Diencephalon (tissue), 2 donors: ENCODE measurements around the gene EDN1.

DNA sequence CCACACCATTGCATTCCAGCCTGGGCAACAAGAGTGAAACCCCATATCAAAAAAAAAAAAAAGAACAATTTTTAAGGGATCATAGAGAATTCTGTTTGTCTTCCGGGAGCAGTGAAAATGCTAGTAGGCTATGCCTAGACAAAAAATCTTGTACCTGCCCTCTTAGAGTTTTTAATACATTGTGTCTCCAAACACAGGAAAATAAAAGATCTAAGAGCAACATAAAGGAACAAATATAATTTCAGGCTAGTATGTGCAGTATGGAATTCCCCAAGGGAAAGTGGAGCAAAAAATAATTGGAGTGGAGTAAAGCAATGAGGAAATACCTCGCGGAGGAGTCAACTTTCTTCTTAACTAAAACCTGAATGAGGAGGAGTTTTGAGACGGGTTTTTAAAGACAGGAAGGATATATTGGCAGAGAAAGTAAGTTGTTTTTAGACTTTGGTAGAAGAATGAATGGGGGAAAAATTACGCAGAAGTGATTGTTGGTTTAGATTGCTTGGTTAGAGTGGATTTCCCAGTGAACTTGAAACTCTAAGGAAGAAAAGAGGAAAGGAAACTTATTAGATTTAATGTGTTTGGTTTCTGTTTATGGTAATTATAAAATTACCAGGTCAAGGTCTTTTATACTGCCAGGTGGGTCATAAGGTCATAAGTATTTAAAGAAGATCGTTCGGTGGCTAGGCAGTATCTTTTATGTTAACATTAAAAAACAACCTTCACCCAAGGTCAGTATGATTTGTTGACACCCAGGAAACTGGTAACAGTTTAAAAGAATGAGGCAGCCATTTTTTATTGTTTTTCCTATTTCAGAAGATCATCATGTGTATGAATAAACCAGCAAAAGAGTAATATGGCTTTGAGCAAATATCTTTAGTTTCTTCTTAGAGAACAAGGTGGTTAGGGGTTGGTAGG is 14.1 kb downstream of the HIVEP1 start:
- RAMPAGE, long total RNA, result no peak

DNA sequence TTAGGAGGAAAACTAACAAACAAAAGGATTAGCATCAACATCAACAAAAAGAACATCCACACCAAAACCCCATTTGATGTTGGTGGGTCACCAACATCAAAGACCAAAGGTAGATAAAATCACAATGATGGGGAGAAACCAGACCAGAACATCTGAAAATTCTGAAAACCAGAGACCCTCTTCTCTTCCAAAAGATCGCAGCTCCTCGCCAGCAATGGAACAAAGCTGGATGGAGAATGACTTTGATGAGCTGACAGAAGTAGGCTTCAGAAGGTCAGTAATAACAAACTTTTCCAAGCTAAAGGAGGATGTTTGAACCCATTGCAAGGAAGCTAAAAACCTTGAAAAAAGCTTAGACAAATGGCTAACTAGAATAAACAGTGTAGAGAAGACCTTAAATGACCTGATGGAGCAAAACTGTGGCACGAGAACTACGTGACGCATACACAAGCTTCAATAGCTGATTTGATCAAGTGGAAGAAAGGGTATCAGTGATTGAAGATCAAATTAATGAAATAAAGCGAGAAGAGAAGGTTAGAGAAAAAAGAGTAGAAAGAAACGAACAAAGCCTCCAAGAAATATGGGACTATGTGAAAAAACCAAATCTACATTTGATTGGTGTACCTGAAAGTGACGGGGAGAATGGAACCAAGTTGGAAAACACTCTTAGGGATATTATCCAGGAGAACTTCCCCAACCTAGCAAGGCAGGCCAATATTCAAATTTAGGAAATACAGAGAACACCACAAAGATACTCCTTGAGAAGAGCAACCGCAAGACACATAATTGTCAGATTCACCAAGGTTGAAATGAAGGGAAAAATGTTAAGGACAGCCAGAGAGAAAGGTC is 128.4 kb downstream of the HIVEP1 start:
- RAMPAGE, long total RNA, result no peak

DNA sequence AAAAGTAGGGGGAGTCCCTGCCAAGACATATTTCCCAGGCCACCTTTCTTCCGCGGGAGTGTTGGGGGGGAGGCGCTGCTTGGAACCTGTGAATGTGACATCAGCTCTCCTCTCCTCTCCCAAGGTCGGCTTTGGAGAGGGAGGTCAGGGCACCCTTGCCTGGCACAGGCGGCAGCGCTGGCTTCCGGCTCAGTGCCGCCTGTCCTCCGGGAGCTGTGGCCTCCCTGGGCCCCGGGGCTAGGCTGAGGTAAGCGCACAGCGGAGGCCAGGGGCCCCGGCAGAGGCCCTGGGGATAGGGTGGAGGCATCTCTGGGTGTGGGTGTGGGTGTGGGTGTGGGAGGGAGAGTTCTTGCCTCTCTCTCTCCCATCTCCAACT is 1.9 kb upstream of the EDN1 start:
- RAMPAGE, long total RNA, result no peak

- RAMPAGE, long total RNA, result no peak
Observed at GRCh38 chr6:12289785-12290913, at the start of gene EDN1. EDN1 (plus strand) TSS chr6:12290361.

DNA sequence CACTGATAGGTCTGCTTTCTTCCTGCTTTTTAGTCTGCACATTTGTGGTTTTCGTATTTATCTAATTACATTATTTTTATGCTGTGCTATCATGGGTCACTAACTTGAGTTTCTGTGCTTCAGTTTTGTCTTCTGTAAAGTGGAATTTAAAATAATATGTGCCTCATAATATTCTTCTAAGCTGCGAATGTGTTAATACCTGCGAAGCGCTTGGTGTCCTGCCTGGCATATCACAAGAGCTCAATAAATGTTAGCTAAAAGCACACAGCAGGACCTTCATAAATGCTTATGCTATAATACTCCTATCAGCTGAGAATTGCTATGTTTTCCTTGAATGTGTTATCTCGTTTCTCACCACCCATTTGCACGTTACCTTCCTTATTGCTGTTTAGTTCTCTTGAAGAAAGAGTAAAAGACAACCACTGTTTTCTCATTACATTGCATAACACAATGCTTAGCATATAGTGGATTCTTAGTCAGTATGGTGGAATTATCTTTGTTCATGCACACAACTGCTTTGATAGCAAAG is 76.5 kb downstream of the EDN1 start:
- RAMPAGE, long total RNA, result no peak

- RAMPAGE, long total RNA, result no peak
Observed at GRCh38 chr6:13012220-13012622, 295.7 kb downstream of the PHACTR1 start.

GRCh38 chr6:13213789-13214315 is 114.5 kb downstream of the TBC1D7 start:
- RAMPAGE, long total RNA, result no peak

DNA sequence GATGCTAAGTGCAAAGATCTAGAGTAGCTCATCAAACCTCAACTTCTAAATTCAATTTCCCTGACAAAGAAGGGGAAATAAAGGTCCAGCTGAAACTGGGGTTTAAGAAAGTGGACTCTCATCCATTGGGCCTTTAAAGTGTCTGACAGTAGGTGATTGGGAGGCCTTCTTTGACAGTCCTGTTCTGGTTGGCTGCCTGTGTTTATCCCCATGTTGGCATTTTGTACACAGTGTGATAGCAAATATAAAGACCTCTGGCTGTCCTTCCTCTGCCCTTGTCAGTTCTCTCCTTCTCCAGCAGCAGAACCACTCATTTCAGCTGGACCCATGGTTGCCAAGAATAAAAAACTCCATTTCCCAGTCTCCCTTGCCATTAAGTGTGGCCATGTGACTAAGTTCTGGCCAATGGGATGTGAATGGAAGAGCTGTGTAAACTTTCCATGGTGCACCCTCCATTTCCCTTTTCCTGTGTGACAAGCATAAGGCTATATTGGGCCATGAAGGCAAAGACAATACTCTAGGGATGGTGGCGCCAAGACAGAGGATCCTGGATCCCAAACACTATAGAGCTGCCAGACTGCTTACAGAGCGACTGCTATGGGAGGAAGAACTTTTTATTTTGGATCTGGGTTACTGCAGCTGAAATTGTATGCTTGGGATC is 78.4 kb upstream of the TBC1D7 start:
- RAMPAGE, long total RNA, result no peak

DNA sequence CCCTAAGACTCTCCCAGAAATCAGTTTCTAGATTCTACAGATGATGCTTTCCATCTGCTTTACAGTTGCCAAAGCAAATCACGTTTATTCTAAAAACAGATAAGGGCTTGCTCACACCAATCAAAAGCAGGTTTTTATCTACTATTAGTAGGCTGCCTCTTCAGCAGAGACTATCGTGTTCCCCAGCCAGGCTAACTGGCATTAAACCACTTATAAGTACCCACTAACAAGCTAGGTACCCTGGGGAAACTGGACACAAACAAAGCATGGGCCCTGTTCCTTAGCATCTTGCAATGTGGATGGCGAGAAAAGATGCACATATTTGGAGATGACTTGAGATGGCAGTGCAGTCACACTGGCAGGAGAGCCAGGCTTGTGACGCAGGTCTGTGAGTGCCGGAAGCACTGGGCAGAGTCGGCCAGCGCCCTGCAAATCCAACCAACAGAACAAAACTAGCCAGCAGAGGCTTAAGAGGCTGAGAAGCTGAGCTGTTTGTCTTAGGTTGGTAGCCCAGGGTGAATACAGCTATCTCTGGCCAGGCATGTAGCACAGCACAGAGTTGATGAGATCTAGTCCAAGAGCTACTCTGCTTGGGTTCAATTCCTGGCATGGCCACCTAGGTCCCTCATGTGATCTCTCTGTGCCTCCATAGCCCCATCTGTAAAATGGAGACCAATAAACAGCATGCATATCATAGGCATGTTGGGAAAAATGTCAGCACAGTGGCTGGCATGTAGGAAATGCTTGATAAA is 73.3 kb downstream of the GFOD1 start:
- RAMPAGE, long total RNA, result no peak

- RAMPAGE, long total RNA, result no peak
Observed at GRCh38 chr6:13434771-13435231, 52.6 kb downstream of the GFOD1 start.

DNA sequence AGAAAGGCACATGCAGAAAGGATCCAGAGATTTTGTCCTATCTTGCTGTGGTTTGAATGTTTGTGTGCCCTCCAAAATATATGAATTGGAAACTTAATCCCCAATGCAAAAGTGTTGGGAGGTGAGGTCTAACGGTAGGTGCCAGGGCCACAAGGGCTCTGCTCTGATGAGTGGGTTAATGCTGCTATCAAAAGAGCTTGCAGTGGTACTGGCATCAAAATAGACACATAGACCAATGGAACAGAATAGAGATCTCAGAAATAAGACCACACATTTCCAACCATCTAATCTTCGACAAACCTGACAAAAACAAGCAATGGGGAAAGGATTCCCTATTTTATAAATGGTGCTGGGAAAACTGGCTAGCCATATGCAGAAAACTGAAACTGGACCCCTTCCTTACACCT is 28.5 kb downstream of the GFOD1 start:
- RAMPAGE, long total RNA, result no peak

GRCh38 chr6:13479659-13480636 is 7.5 kb downstream of the GFOD1 start:
- RAMPAGE, long total RNA, result no peak

GRCh38 chr6:13499966-13500712 is 12.7 kb upstream of the GFOD1 start:
- RAMPAGE, long total RNA, result no peak

DNA sequence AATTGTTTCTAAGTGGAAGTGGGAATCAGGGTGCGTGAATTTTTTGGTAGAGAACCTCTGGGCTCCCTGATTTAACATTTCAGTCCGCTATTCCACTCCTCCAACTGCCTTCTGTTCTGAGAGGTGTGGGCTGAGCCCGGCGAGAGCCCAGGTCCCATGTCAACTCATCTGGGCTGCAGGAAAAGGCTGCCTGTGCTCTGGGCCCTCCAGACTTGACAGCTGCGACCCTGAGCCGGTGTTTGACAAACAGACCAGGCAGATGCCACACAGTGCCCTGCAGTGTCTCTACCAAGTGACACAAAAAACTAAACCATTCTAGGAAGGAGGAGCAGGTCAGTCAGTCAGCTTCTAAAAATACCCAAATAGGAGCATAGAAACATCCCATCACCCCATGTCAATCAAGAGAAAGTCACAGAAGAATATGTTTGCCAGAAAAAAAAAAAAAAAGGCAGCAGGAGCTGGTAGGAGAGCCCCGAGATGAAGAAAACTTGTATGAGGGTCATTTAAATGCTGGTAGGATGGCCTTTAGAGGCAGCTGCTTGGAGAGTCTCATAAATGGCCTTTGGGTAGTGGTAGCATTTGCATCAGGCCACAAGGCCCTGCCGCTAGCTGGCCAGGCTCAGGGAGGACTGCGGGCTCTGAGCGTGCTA is 36.5 kb upstream of the GFOD1 start:
- RAMPAGE, long total RNA, result no peak

- RAMPAGE, long total RNA, result no peak
Observed at GRCh38 chr6:13573521-13573703, 989 bp upstream of the SIRT5 start.

DNA sequence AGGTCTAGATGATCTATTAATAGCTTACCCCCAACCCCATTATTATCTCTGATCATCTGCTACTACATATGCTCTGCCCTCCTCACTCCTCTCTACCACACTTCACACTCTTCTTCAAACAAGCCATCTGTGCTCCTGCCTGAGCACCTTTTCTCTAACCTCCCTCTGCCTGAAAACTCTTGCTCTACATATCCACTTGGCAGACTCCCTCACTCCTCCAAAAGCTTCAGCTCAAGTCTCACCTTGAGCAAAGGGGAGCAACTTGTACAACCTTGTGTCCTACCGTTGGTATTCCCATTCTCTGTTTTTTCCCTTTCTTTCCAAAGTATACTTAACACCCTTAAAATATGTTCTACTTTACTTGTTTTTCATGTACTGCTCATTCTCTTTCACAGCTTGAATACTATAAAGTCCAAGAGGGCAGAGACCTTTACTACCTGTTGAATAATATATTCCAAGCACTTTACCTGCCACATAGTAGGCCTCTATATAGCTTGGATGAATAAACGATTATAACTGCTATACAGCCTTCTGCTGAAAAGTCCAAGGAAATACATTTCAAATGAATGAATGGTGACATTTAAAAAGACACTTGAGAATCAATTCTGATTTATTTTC is 36.8 kb downstream of the NOL7 start:
- RAMPAGE, long total RNA, result no peak

GRCh38 chr6:13690393-13690916 is 21.2 kb downstream of the RANBP9 start:
- RAMPAGE, long total RNA, result no peak

GRCh38 chr6:13696496-13696992 is 15.1 kb downstream of the RANBP9 start:
- RAMPAGE, long total RNA, result no peak

DNA sequence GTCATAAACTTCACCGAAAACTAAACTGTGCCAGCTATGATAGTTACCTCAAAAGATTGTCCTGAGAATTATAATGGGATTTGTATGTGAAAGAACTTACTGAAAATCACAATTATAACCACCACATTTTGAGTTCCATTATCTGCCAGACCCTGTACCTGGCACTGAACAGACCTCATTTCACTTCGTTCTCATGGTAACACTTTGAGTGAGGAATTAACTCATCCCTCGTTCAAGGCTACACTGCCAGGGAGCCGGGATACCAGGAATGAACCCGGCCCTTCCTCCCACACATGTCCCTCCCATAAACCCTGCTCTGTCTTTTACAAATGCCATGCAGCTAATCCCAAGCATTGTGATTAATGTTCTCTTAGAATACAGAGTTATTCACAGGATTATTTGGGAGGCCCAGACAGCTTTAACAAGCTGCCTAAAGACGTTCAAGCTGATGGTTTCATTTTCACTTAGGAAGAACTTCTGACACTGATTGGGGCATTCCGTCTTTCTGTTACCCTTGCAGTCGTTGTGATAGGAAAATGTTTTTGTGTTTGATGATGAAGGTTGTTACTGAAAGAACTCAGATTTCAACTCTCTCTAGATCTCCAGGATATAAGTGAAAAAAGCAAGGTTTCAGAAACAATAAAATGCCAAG is 42.5 kb upstream of the CD83 start:
- RAMPAGE, long total RNA, result no peak

- RAMPAGE, long total RNA, result no peak
Observed at GRCh38 chr6:14151020-14151584, 33.5 kb downstream of the CD83 start.